Fibroblast of the aortic adventitia (primary cell): ENCODE results near the gene CALML4.

- CAGE, long polyA plus RNA: no peak
Observed at GRCh38 chr15:66700552-66701127, 1.4 kb upstream of the SMAD6 start.

DNA sequence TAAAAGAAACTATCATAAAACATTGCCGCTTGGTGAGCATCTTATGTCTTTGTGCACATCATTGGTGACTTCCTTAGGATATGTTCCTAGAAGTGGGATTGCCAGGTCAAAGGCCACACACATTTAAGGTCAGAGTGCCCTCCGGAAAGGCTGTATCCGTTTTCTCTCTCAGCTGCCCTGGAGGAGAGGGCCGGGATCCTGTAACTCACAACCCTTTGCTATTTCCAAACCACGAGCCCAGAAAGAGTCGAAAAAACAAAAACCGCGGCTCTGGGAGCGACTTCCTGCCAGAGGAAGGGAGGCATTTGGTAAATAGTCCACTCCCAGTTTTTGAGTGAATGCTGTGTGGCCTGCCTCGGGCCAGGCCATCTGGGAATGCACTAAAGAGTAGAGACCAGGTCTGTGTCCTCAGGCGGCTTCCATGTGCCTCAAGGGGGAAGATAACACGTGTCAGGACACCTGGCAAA lies 42.0 kb downstream of the SMAD6 start:
- CAGE, long polyA plus RNA: no peak

- CAGE, long polyA plus RNA: no peak
Observed at GRCh38 chr15:66761844-66762070, 59.7 kb downstream of the SMAD6 start.

DNA sequence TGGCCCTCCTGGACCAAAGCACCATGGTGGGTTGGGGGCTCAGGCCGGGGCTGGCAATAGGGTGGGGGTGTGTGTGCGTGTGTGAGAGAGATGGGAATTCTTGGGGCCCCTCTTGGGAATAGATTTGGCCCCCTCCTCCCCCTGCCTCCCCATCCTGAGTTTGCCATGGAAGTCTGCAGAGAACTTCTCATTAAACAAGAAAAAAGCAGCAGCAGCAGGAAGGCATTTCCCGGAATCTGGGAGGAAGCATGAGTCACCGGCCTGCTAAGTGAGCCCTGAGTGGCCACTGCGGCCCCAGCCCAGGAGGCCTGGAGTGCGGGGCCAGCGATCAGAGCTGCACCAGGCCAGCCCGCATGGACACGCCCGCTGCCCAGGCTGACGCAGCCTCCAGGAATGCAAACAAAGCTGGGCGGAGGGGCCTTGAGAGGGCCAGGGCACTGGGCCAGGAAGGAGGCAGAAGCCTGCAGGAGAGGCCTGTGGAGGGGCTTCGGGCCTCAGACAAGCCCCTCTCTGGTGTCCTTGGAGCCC lies 101.0 kb downstream of the SMAD6 start:
- CAGE, long polyA plus RNA: no peak

- CAGE, long polyA plus RNA: no peak
Observed at GRCh38 chr15:66865939-66866723, 164.1 kb downstream of the SMAD6 start.

GRCh38 chr15:66931586-66932824 lies 133.4 kb upstream of the SMAD3 start:
- CAGE, long polyA plus RNA: no peak

GRCh38 chr15:67076224-67077052 lies 11.0 kb downstream of the SMAD3 start:
- CAGE, long polyA plus RNA: no peak

DNA sequence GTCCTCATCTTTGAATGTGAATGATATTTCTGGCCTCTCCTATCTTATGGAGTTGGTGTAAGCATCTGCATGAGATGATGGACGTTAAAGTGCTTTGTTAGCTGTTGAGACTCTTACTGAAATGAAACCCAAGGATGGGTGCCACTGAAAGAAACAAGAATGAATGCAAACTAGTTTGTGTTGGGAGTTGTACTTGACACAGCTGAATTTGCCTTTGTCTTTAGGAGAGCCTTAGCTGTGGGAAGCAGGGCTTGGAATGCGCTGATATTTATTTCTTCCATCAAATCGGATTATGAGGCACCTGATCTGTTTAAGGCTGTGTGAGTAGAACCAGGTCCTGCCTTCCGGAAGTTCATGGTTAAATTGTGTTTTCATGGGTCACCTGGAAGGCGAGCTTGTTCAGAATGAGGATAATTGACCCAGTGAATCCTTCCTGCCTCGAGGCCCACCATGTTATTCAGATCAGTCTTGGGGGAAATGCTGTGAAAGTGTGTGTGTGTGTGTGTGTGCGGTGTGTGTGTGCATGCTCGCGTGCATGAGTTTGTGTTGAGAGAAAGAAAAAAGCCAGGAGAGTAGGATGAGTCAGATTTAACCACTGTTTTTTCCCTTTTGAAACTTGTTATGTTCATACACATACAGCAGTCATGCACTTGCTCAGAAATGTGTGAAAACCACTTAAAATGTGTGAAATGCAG lies 36.5 kb downstream of the SMAD3 start:
- CAGE, long polyA plus RNA: no peak

DNA sequence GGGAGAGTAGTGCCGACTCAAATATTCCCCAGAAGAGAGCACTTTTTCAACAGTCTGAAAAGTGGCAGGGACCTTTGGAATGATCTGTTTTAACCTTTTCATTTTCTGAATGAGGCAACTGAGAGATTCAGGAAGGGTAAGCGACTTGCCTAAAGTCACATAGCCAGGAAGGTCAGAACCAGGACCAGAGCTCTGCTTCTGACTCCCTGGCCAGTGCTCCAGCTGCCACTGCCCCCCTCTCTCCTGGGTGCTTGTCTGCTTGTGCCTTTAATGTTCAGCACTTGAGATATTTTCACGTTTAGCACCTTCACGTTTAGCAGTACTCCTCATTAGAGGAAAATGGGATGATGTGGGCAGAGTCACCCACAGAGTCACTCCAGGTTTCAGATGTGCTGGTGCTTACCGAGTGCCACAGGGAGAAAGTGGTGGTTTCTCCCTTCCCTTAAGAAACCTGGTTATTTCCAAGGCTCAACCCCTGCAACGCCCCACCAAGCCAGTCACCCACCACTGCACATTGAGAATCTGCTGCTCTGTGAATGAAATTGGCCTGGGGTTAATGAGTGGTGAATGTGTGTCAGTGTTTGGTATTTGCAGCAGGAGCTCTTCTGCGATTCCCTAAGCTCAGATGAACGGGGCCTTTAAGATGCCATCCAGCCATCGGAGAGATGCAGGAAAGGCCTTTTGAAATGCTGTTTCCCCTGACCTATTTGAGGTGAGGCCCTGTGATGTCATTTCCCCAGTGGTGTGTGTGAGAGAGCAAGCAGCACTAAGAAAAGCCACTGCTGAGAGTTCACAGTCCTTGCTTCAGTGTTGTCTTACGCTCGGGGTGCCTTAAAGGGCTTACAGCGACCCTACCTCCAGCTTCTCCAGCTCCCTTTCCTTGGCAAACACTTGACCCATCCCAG lies 68.6 kb downstream of the SMAD3 start:
- CAGE, long polyA plus RNA: no peak

DNA sequence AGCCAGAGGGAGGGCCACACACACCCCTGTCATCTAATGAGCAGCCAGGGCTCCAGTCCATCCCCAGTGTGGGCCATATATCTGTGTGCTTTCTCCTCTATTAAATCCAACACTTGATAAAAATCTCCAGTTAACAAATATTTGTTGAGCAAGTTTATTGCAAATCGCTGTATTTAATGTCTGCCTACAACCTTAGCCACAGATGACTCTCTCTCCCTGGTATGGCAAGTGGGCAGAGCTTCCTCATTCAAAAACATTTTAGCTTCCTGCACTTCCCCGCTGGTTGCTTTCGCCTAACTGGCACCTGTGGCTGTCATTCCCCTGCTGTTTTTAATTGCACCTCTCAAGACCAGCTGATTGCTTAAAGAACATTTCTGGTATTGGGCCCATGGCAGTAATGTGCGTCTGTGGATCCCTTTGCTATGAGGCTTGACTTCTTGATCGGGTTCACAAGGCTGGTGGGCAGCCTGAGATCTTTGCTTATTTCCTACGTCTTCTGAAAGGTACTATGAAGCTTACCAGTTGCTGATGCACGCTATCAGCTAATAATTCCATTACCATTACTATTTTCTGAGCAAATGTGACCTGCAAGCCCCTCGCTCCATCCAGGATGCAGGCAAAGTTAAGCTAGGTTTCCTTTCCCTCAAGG lies 83.0 kb downstream of the SMAD3 start:
- CAGE, long polyA plus RNA: no peak

- CAGE, long polyA plus RNA: no peak
Observed at GRCh38 chr15:67172999-67174088, 81.1 kb downstream of the AAGAB start.

GRCh38 chr15:67746441-67746956 lies 78.8 kb upstream of the SKOR1 start:
- CAGE, long polyA plus RNA: no peak

DNA sequence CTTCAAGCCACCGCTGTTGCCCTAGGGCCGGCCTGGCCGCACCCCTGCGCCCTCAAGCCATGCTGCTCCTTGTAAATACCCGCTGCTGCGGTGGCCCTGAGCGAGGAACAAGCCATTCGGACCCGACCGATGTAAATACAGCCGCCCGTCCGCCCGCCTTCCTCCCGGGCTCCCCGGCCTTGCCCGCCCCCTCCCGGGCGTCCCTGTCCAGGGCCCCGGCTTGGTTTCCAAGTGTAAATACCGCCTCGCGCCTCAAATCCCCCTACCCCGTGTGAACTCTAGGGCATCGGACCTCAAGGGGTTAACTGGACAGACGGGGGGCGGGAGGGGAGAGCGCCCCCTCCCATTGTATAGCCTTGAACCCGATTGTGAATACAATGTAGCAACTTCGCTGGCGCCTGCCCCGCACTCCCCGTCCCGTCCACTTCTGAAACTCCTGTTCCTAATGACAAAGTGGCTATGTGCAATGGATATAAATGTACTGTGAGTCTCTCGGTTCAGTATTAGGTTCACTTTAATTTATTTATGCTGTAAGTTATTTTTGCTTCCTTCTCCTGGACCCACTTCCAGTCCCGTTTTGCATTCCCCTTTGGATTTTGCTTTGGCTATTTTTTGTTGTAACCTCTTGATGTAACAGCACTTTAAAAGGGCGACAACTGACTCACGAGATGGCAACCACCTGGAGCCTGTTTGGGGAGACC lies 8.7 kb downstream of the SKOR1 start:
- CAGE, long polyA plus RNA: no peak

- CAGE, long polyA plus RNA: no peak
Observed at GRCh38 chr15:67851307-67851738, 26.0 kb downstream of the SKOR1 start.

DNA sequence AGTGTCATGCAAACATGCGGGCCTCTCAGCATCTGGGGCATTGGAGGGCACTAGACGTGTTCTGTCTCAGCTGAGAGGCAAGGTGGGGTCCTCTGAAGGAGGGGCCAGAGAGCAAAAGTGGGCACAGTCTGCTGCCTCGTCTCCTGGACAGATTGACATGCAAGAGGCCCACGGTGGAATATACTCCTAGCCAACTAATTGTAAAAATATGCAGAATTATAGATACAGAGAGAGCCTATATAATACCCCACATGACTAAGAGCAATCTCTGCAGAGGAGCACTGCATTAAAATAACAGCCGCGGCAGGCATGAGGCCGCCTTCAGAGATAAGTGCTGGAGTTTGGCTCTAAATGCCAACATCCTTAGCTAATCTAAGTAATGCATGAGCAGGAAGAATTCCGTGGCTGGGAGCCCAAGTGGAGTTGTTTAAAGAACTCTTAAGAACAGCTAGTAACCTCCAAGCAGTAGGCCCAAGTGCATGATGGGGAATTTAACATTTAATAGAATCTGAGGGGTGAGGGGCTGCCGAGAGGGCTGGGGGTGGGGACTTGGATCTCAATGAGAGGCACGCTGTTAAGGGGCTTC lies 102.4 kb downstream of the SKOR1 start:
- CAGE, long polyA plus RNA: no peak

DNA sequence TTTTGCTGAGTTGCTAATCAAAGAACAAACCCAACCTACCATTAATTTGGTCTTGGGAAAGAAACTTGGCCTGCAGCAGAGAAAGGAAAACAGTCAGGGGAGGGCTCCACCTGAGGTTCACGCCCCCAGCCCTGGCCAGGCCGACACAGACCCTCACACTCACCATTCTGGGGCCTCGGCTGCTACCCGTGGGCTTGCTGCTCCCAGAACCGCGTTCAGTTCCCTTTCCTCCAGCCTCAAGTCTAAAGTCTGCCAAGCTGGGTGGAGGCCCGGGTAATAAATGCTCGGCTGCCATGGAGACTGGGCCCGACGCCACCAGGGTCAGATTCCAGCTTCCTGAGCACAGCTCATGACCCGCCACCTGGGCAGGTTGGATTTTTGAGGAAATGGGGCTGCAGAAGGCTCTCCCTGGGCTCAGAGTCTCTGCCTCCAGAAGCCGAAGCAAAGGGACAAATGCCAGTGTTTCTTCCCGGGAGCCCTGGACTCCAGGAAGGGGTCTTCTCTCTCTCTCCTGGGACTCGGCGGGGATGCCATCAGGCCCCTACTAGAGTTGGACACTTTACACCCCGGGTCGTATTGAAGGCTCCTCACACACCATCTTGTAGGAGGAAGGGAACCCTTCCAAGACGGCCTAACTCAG lies at the start of gene CALML4:
CALML4 (minus strand) TSS at position 251 of the 640 bp plus-strand sequence.
- CAGE, long polyA plus RNA: no peak

DNA sequence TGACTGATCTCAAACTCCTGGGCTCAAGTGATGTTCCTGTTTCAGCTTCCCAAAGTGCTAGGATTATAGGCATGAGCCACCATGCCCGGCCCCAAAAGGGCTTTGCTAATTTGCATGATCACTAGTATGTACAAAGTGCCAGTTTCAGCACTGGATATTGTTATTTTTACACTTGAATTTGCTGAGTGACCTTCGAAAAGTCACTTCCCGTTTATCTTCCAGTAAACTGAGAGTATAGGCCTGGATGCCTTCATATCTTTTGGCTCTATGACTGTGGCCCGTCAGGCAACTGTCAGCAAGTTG lies 12.1 kb downstream of the CLN6 start:
- CAGE, long polyA plus RNA: no peak

GRCh38 chr15:68229939-68230513 lies 498 bp upstream of the CLN6 start:
- CAGE, long polyA plus RNA: no peak

DNA sequence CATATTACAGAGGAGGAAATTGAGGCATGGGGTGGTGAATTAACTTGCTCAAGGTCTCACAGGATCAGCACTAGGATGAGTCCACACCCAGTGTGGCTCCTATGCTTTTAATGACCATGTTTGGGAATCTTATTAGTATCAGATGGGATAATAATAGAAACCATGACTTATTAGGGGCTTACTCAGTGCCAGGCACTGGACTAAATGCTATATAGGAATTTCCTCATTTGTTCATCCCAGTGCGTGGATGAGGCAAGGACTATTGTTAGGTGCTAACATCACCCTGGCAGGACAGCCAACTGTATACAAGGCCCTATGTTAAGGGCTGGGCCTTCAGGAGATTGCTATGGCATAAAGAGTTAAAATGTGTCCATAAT lies 4.8 kb upstream of the FEM1B start:
- CAGE, long polyA plus RNA: no peak

GRCh38 chr15:68299606-68300214 lies 22.2 kb downstream of the FEM1B start:
- CAGE, long polyA plus RNA: no peak